Epithelial cell of alveolus of lung (primary cell): ENCODE measurements around a stretch of chr2.

DNA sequence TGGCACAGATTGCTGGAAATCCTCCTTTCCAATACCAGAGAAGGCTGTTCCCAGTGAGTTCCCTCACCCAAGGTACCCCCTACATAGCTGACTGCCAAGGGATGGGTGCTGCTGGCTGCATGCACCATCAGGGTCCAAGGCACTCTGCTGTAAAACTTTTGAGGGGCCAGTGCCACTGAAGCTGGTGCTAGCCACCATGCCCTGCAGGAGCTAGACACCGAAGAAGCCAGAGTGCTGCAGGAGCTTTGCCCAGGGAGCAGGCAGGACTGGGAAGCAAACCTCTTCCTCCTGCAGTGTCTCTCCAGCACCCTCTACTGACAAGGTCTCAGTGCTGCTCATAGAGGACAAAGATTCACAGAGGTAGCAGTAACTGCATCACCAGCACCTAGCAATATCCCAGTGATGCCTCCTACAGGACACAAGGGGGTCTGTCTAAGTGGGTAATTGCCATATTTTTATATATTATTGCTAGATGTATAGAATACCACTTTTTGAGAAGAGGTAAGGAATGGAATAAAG is 83.0 kb upstream of the RANBP2 start:
- RAMPAGE, long total RNA: no peak
- RRBS: no CpG with 5 or more reads among the region's 1 CpG

- RAMPAGE, long total RNA: no peak
- RRBS: no CpG with 5 or more reads among the region's 23 CpGs
These were observed 717 bp downstream of the RANBP2 start for GRCh38 chr2:108720003-108720394.

DNA sequence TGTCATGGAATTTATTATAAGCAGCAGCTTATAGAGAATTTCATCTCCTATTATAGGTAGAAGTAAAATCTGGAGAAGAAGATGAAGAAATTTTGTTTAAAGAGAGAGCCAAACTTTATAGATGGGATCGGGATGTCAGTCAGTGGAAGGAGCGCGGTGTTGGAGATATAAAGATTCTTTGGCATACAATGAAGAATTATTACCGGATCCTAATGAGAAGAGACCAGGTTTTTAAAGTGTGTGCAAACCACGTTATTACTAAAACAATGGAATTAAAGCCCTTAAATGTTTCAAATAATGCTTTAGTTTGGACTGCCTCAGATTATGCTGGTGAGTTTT is 4.5 kb upstream of the CCDC138 start:
- RAMPAGE, long total RNA: no peak
- RRBS: no CpG with 5 or more reads among the region's 5 CpGs

GRCh38 chr2:108786873-108787504 is 418 bp downstream of the CCDC138 start:
- RAMPAGE, long total RNA: no peak
- RRBS: no CpG with 5 or more reads among the region's 37 CpGs

DNA sequence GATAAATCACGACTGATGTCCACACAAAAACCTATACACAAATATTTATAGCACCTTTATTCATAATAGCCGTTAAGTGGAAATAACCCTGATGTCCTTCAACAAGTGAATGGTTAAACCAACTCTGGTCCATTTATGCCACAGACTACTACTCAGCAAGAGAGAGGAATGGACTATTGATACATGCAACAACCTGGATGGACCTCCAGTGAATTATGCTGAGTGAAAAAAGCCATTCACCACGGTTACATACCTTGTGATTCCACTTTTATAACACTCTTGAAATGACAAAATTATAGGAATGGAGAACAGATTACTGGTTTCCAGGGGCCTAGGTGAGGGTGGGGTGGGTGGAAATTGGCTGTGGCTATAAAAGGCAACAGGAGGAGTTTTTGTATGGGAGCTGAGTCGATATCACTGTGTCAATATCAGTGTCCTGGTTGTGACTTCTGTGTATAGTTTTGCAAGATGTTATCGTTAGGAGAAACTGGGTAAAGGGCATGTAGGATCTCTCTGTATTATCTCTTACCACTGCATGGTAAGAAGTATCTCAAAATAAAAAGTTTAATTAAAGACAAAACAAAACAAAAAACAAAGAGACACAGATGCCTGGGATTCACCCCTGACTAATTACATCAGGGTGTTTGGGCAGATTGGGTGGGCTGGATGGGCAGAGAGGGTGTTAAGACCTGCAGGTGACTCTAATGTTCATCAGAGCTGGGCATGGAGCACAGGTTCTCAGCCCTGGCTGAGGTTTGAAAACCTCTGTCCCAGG is 84.4 kb downstream of the EDAR start:
- RAMPAGE, long total RNA: no peak
- RRBS: no CpG with 5 or more reads among the region's 5 CpGs

DNA sequence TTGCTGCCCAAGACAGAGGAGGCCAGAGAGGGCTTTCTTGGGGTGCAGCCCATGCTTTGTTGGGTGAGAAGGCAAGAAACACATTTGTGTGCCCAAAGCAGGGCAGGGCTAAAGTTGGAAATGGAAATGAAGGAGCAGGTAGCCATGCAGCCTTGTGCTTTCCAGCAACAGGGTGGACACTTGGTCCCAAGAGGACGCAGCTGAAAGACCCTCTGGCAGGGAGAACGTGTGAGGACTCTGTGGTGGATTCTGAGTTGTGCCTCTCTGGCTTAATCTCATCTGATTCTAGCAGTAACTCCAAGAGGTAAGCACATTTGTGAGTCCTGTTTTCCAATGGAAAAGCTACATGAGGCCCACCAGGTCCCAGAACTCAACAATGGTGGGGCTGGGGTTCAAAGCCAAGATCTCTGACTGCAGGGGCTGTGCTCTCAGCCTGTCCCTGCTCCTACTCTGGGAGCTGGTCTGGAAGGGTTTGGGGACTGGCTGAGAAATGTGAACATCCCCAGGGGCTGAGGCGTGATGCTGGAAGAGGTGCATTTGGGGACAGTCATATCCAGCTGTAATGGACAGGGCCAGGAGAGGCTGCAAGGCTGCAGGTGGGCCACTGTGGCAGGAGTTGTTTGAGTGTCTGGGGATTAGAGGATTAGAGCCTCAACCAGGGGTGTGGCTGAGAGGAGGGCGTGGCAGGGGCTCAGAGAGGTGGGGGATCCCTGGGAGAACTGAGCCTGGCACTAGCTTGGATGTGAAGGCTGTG is 31.5 kb downstream of the SH3RF3 start:
- RAMPAGE, long total RNA: no peak
- RRBS: no CpG with 5 or more reads among the region's 4 CpGs

- RAMPAGE, long total RNA: no peak
- RRBS: no CpG with 5 or more reads among the region's 12 CpGs
These were observed 135.8 kb downstream of the SH3RF3 start for GRCh38 chr2:109264630-109265372.

DNA sequence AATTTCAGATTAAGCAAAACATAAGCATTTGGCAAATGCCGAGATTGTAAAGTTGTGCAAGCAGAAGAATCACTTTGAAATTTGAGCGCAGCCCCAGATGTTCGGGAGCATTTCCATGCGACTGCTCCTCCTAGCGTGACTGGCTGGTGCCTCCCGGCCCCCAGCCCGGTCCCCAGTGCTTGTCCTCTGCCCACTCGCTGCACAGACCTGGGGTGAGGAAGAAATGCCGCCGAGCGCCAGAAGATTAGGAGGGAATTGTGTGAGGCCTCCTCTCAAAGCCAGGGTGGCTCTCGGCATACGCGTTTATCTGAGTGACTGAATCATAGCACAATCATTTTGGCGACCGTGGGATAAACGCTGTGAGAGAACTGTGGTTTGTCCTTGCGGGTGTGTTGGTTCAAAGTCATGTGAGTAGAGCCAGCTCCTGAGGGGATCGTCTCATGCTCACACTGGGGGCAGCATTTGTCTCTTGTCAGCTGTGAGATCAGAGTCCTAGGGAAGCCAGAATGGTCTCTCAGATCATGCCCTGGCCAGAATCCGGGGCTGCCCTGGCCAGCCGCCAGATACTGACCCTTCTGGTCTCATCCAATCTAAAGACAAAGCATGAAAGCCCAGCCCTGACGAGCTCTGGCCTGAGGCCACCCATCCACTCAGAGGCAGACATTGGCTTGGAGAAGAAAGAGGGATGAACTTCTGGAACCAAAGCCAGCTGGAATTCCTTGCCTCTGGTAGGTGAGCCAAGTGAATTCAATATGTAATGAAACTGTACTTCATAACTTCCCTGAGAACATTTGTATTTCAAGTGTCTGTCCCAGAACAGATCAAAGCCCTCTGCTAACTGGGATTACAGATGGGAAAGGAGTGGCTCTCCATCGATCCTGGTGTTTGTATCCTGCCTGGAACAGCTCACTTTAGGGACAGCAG is 189.4 kb downstream of the SH3RF3 start:
- RAMPAGE, long total RNA: no peak
- RRBS: no CpG with 5 or more reads among the region's 23 CpGs

GRCh38 chr2:109331667-109332217 is 202.7 kb downstream of the SH3RF3 start:
- RAMPAGE, long total RNA: no peak
- RRBS: no CpG with 5 or more reads among the region's 10 CpGs

DNA sequence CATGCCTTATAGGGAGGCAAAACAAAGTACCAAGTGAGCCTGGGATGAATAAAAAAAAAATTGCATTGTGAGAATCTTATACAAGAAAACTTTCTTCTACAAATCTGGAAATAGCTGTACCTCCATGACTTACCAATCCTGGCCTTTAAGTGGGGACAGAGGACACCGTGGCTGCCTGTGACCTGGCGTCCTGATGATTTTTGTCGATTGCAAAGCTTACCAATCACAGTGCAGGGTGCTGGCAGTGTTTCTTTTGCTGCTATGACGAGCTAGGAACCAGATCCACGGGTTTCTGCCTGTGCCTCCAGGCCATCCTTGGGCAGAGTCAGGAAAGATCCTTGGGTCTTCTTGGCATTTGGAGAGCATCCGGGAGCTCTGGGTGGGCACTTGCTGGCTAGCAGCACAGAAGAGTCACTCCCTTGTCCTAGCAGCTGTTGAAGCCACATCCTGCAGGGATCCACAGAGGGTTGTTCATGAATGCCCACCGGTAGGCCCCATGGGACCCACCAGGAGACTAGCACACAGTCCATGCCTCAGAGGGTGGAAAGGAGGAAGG is 206.0 kb downstream of the SEPTIN10 start:
- RAMPAGE, long total RNA: no peak
- RRBS: no CpG with 5 or more reads among the region's 7 CpGs

DNA sequence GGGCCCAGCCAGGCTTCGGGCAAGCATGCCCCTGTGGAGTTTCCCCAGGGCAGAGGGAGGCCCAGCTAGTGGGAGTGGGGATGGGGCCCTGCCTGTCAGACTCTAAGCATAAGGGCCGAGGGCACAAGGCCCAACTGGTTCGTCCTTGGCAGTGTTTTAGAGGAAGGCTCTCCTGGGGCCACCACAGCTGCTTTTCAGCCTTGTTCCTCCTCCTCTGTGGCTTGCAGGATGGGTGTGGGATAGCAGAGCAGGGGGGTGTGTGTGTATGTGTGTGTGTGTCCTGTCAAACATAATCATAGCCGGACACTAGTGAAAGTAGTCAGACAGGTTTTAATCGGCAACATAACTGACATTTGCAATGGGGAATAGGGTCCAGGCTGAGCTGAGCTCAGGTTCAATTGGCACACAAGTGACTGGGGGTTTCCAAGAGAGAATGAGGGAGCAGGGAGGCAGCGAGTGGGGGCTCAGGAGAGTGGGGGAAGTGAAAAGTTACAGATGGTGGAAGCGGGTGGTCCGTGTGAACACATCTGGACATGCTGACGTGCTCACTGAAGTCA is 114.2 kb downstream of the SEPTIN10 start:
- RAMPAGE, long total RNA: no peak
- RRBS: no CpG with 5 or more reads among the region's 9 CpGs

DNA sequence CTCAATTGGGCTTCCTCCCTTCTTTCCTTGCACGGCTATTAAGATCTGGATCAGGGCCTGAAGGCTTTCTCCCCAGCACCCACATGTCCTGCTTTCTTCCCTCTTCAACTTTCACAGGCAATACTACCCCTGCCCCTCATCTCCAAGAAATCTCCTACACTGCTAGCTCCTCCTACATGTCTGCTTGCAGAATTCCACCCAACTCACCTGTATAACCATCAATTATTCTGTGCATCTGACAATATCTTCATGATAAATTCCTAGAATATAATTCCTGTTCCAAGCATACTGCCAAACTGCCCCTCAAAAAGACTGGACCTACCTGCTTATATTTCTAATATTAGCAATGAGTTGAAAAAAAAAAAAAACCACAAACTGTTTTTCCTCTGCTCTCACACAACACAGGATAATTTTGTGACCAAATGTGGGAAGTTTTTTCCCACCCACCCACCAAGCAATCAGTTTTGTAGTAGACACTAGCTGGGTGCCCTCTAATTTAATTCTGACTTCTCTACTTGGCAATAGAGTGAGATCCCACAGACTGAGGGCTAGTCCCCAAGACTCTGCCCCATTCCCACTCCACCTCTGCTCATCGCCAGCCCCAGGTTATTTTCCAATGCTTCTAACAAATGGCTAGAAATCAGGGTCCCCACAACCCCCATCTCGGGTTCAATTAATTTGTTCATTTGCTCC is 13.4 kb downstream of the SEPTIN10 start:
- RAMPAGE, long total RNA: no peak
- RRBS: no CpG with 5 or more reads among the region's 3 CpGs

- RAMPAGE, long total RNA: no peak
- RRBS: no CpG with 5 or more reads among the region's 5 CpGs
These were observed 4.3 kb downstream of the SEPTIN10 start for GRCh38 chr2:109609471-109609762.

DNA sequence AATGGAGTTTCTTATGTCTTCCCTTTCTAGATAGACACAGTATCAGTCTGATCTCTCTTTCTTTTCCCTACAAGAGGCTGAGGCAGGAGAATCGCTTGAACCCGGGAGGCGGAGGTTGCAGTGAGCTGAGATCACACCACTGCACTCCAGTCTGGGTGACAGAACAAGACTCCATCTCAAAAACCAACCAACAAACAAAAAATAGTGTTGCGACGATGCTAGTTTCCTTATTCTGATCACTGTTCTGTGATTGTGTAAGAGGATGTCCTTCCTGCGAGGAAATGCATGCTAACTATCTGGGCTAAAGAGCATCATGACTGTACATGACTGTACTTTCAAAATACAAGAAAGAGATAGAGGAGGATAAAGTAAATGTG is 23.6 kb downstream of the SOWAHC start:
- RAMPAGE, long total RNA: no peak
- RRBS: no CpG with 5 or more reads among the region's 6 CpGs

- RAMPAGE, long total RNA: no peak
- RRBS: no CpG with 5 or more reads among the region's 7 CpGs
These were observed 85.5 kb downstream of the SOWAHC start for GRCh38 chr2:109699630-109700050.

GRCh38 chr2:110120761-110121018 is 5.1 kb upstream of the MALL start:
- RAMPAGE, long total RNA: no peak
- RRBS: no CpG with 5 or more reads among the region's 7 CpGs

GRCh38 chr2:110155806-110156407 is 40.3 kb upstream of the MALL start:
- RAMPAGE, long total RNA: no peak
- RRBS: no CpG with 5 or more reads among the region's 4 CpGs

DNA sequence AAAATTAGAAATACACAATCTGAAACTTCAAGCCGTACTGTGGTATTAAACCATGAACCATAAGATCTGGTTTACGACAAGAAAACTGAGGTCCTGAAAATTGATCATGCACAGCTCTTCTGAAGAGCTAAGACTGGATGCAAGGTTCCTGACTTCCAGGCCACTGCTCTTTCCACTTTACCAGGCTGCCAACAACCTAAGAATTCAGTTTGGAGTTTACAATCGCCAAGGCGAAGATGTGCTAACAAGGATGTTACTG is 772 bp downstream of the MTLN start:
- RAMPAGE, long total RNA: no peak
- RRBS: no CpG with 5 or more reads among the region's 4 CpGs

- RAMPAGE, long total RNA: no peak
- RRBS: no CpG with 5 or more reads among the region's 49 CpGs
These were observed 33.2 kb upstream of the RGPD6 start for GRCh38 chr2:110610176-110610722.

GRCh38 chr2:110858792-110859365 is 126.5 kb downstream of the ACOXL start:
- RAMPAGE, long total RNA: no peak
- RRBS: no CpG with 5 or more reads among the region's 12 CpGs